Bile duct (tissue), 1 donor: ENCODE results near the gene ZIC2.

- PRO-cap = no peak
Measured at GRCh38 chr13:98525411-98525829, 51.5 kb downstream of the STK24 start.

- PRO-cap = no peak
Measured at GRCh38 chr13:98529328-98530364, 47.3 kb downstream of the STK24 start.

DNA sequence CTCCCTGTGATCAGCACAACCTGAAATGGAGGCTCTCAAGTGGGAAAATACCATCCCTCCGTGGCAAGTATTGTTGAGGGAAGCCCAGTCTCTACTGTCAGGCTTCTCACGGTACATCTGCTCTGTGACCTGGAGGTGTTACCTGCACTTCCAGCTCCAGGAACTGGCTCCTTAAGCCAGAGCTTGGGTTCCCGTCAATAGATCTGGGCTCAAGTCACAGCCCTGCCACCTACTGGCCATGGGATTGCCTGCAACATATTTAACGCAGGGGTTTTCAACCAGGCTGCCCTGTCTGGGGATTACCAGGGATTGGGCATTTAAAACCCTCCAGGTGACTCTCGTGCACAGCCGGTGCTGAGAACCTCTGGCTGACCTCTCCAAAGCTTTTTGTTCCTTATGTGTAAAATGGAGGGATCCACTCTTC lies 76.5 kb upstream of the STK24 start:
- PRO-cap = no peak

DNA sequence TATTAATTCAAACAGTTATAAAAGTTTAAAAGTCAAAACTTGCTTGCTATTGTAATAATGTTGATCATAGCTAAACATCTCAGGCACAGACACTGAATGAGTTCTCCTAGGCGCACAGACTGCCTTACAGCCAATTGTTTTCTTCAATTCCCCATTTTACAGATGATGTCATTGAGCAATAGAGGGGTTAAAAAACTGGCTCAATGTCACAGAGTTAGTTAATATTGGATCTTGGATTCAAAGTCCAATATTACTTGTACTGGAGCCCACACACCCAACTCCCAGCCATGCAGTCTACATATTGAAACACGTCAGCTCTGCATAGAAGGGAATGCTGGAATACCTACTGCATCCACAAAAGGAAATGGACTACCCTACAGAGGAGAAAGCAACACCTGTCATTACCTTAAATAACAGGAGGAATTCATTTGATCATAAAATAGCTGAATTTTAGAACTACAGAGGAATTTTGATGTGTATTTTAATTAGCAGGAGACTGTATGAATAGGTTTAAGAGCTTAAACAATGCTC lies 76.2 kb upstream of the SLC15A1 start:
- PRO-cap = unidirectional peak, plus-strand start at position 290 of the sequence

DNA sequence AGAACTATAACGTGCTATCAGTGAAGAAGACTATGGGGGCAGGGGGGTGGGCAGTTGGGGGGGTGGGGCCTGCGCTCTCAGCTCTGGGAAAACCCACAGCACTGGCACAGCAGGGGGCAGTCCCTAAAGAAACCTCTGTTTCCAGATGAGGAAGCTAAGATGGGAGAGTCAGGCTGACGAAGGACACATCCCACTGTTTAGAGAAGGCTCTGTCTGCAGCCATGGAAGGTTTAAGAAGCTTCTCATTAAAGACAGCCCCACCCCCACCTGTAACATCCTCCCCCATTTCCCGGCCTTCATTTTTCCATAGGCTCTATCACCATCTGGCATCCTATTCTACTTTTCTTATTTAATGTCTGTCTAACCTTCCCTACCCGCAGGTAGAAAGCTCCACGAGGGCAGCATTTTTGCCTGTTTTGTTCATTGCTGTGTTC lies 7.2 kb upstream of the DOCK9 start:
- PRO-cap = no peak

DNA sequence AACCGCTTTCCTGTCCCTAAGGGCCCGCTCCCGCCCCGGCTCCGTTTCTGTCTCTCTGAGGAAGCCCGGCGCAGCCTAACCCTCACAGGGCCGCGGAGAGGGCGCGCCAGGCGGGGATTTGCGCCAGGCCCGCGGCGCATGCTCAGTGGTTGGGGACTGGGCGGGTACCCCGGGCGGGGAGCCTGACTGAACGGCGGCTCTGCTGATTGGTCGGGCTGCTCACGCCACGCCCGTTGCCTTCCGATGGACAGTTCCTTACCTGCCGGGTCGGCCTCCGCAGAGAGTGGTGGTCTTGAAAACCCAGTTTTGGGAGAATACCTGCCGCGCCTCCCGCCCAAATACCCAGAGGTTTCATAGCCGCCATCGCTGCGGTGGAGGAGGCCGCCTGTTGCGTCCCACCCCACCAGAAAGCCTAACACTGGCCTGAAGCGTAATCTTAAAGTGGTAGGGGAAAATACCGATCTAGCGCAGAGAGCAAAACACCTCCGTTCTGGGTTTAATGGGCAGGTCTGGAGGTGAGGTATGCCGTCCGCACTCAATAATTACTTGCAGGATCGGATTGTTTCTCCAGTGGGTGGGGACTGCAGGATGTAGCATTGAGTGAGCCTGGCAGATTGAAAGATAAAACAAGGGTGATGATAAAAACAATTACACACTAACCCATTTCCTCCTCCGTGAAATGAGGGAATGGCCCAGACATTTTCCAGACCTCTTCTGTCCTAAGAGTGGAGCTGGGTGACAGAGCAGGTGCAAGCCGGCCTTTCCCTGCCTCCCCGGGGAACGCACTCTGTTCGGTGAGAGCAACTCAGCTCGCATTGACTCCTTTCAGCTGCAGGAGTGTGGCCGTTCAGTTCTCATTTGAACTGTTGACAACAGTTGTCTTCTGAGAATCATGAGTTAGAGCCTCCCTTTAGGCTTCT lies 110.0 kb upstream of the DOCK9 start:
- PRO-cap = bidirectional peak, plus-strand start at position 250 of the sequence, minus-strand start at position 49 of the sequence

- PRO-cap = no peak
Measured at GRCh38 chr13:99165923-99166197, 34.8 kb upstream of the UBAC2 start.

DNA sequence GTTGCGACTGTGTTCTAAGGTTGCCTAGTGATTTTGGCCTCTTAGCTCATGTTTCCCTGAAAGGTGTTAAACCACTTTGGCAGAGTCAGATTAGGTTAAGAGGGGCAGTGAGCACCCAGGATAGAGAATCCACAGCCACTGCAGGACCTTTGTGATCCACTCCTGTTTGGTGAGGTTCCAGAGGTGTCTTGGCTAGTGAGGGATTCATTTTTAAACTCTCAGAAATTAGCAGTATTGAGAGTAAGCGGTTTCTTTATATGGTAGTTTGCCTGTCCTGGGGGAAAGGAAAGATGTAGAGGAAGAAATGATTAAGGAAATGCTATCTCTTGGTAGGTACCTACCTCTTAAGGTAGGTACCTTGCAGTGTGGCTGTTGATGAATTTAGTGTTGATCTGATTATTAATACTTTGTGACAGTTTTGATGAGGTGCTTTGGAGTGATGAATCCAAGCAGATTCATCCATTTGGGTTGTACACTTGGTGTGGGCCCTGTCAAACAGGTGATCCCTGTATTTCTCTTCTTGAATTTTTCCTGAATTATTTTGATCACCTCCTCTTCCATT lies 15.1 kb upstream of the GPR18 start:
- PRO-cap = no peak

- PRO-cap = no peak
Measured at GRCh38 chr13:99311064-99312207, 4.2 kb upstream of the GPR183 start.

DNA sequence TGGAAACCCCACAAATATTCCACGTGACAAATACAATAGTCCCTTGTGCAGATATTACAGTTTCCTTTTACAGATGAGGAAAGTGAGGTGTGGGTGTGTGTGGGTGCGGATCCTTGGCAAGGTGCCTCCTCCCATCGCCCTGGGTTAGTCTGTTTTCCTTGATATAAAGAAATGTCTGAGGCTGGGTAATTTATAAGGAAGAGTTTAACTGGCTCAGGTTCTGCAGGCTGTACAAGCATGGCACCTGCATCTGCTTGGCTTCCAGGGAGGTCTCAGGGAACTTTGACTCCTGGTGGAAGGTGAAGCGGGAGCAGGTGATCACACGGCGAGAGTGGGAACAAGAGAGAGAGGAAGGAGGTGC lies 96.5 kb upstream of the GPR183 start:
- PRO-cap = no peak

- PRO-cap = bidirectional peak, plus-strand start at chr13:99655946, minus-strand start at chr13:99655716
Measured at GRCh38 chr13:99655454-99656150, 49.1 kb downstream of the CLYBL start.

- PRO-cap = no peak
Measured at GRCh38 chr13:99661719-99662212, 55.3 kb downstream of the CLYBL start.

GRCh38 chr13:99864450-99864916 lies 107.1 kb downstream of the ZIC5 start:
- PRO-cap = no peak

GRCh38 chr13:99981683-99982068 lies at the start of gene ZIC2:
TSS of gene ZIC2 (plus strand) at chr13:99981784.
- PRO-cap = no peak

GRCh38 chr13:100090059-100090591 lies 1.2 kb downstream of the PCCA start:
- PRO-cap = no peak

GRCh38 chr13:100112184-100112594 lies 23.3 kb downstream of the PCCA start:
- PRO-cap = no peak

- PRO-cap = no peak
Measured at GRCh38 chr13:100481964-100482360, 106.6 kb downstream of the GGACT start.

DNA sequence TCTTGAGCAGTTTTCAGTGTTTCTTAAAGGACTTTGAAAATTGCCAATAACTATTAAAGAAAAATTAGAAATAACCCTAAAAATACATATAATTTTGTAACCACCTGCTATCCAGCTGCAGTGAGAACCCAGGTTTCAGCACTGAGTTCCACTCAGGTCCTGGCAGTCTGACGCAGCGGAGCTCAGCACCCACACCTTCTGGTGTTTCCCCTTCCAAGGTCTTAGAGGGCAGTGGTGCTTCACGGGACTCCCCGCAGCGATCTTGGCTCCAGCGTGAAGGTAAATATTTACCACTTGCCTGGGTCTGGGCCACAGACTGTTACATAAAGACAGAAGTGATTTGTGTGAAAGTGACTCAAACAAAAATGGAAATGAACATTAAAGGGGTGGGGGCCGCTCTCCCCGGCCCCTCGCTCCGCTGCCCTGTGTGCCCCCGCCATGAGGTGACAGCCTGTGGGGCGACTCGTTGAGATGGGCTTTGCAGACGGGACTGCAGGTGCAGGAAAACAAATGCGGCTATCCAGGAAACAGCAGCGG lies 55.1 kb downstream of the GGACT start:
- PRO-cap = no peak

- PRO-cap = no peak
Measured at GRCh38 chr13:100589193-100589398, 507 bp upstream of the GGACT start.

DNA sequence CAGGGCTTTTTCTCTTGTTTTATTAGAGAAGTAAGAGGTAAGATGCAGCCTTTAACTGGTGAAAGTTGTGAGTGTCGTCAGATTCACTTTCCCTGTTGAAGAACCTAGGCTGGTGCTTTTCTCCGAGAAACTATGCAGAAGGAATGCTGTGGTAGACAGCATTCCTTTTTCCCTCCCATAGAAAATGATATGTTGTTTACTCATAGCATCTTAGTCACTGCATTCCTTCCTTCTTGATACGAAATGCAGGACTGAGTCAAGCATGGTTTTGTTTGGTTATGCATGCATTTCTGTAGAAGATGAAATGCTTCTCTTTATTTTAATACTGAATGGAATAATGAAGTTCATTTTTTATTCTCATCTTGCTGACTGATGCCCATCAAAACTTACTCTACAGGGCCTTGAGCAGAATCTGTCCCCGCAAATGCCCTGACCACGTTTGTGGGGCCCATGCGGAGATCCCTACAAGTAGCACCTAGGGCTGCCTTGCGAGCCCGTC lies 3.5 kb downstream of the ITGBL1 start:
- PRO-cap = no peak